ENCODE measurements around a stretch of chr5.

DNA sequence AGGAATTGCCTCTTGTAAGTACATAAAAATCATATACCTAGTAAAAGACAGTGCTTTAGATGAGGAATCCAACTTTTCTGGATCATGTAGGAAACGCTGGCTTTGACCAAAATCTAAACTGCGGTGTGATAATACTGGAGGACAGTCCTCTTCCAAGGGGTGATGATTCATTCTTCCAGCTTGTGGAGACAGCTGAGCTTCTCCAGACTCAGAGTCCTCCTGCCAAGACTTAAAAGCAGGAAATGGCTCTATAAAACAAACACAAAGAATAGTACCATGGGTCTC, 64.8 kb downstream of the PKD2L2 start:
- RRBS: no CpG with 5 or more reads among the region's 2 CpGs

GRCh38 chr5:137979472-137980103, 53.3 kb downstream of the FAM13B start:
- RRBS: no CpG with 5 or more reads among the region's 8 CpGs

GRCh38 chr5:138187690-138188377, 8.9 kb downstream of the KIF20A start:
- RRBS: no CpG with 5 or more reads among the region's 4 CpGs

GRCh38 chr5:138354319-138354824, 1.9 kb downstream of the KDM3B start:
- RRBS: no CpG with 5 or more reads among the region's 6 CpGs

GRCh38 chr5:138354991-138355522, 2.6 kb downstream of the KDM3B start:
- RRBS: no CpG with 5 or more reads among the region's 6 CpGs

GRCh38 chr5:138423979-138424733, 14.7 kb upstream of the REEP2 start:
- RRBS: no CpG with 5 or more reads among the region's 9 CpGs

- RRBS: no CpG with 5 or more reads among the region's 25 CpGs
Observed at GRCh38 chr5:138449456-138450430, 10.9 kb downstream of the REEP2 start.

DNA sequence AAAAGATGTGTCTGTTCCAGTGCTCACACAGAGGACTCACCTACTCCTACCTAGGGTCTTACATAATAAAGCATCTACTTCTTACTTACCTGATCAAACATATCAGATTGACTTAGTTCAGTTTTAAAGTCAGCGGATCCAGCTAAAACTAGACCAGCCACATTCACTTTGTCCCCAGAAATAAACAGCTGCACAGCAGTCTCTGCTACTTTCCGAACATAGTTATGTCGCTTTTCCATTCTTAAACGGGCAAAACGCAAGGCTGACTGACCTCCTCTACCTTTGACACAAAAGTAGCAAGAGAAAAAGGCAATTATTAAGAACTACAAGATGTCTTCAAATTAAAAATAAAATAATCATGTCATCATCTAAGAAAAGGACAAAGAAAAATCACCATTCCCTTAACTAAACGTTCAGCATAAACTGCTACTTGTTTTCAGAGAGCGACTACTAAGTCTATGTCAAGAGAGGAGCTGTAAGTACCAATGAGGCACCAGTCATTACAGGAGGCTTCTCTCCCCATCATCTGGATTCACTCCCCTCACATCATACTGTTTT, 30.3 kb downstream of the ETF1 start:
- RRBS: no CpG with 5 or more reads among the region's 7 CpGs

- RRBS: no CpG with 5 or more reads among the region's 4 CpGs
Observed at GRCh38 chr5:138536573-138537591, 6.2 kb downstream of the ETF1 start.

- RRBS: no CpG with 5 or more reads among the region's 7 CpGs
Observed at GRCh38 chr5:138555476-138556637, 12.8 kb upstream of the ETF1 start.

DNA sequence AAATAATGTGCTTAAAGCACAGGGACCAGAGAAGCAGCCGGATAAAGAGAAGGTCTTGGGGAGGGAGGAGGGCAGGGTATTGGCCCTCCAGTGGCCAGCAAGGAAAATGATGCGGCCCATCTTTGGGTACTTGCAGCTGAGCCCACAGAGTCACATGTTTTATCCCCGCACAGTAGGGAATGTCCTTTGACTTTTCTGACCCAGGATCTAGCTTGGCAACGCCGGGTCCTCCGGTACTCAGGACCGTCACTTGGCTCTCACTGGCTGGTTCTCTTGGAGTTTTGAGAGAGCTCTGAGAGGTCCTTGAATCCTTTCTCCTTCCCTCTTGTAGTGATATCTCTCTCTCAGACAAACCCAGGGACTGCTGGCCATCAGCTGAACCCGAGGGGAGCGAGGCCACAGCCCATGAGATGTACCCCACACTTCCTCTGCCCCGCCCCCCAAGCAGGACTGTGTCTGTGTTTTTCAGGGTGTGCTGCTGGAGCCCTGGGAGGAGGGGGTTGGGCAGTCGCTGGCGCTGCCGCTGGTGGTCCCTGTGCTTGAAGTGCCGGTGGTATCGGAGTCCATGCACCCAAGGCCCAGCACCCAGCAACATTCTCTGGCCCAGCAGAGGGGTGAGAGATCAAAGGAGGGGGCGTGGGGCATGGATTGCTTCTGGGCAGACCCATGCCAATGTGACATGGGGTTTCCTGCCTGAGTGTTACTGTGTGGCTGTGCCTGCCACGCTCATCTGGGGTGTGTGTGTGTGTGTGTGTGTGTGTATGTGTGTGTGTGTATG, 35.5 kb upstream of the HSPA9 start:
- RRBS: no CpG with 5 or more reads among the region's 17 CpGs

DNA sequence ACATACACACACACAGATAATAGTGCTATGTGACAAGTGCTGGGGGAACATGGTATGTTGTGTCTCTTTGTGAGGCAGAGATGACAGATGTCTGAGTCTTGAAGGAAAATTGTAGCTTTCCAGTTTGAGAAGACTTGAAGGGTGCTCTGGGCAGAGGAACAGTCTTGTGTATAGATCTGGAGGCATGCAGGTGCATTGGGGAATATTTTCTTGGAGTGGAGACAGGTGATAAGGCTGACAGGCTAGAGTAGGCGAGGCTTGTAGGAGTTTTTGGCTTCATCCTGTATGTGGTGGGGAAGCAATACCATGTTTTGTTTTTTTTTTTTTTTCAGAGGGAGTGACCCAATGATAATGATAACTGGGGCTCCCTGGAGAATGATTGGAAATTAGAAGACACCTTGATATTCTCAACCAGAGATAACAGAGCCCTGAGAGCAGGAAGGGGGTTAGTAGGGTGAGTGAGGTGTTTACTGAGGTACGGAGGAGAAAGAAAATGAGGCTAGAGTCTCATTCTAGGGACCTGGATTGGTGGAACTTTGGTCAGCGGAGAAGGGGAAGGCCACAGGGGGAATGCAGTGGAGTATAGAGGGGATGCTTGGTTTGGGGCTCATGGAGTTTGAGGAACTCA, 13.0 kb downstream of the CTNNA1 start:
- RRBS: no CpG with 5 or more reads among the region's 3 CpGs

- RRBS: no CpG with 5 or more reads among the region's 4 CpGs
Observed at GRCh38 chr5:138871461-138871948, 3.6 kb downstream of the LRRTM2 start.

DNA sequence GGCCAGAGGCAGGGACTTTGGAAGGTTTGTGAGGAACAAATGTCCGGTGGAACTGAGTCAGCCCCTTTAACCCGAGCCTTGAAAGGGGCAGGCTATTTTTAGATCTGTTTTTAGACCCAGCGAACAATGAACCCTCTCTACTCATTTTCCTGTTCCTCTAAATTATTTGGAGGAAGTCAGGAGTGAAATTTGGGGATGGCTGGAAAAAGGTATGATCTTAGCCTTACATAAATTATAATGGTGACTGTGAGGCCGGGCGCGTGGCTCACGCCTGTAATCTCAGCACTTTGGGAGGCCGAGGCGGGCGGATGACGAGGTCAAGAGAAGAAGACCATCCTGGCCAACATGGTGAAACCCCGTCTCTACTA, 19.1 kb upstream of the MATR3 start:
- RRBS: no CpG with 5 or more reads among the region's 12 CpGs

GRCh38 chr5:139379599-139380053, 3.5 kb downstream of the SLC23A1 start:
- RRBS: no CpG with 5 or more reads among the region's 10 CpGs

GRCh38 chr5:139393950-139394560, 849 bp downstream of the PROB1 start:
- RRBS: 15% methylated on average over 24 of the region's 72 CpGs

- RRBS: no CpG with 5 or more reads among the region's 15 CpGs
Observed at GRCh38 chr5:139410660-139411622, 7.1 kb upstream of the SPATA24 start.

GRCh38 chr5:139511753-139511973, 29.1 kb upstream of the STING1 start:
- RRBS: no CpG with 5 or more reads among the region's 4 CpGs

GRCh38 chr5:139570273-139570743, 9.2 kb downstream of the UBE2D2 start:
- RRBS: no CpG with 5 or more reads among the region's 13 CpGs

- RRBS: no CpG with 5 or more reads among the region's 10 CpGs
Observed at GRCh38 chr5:139602201-139602763, 41.1 kb downstream of the UBE2D2 start.